ENCODE data around the genes ADAMTS8 and SNX19.

DNA sequence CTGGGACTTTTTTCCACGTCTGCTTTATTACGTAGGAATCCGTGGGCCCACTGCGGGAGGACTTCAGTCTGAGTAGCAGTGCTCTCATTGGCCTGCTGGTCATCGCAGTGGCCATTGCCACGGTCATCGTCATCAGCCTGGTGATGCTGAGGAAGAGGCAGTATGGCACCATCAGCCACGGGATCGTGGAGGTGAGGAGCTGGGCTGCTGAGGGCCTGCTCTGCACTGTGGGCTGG is 17.8 kb upstream of the ST14 start:
- PRO-cap: no peak

GRCh38 chr11:130159894-130160762 is 546 bp downstream of the ST14 start:
- PRO-cap: unidirectional peak, plus-strand start at chr11:130160044; bidirectional peak, plus-strand start at chr11:130160113, minus-strand start at chr11:130160184; unidirectional peak, minus-strand start at chr11:130160383; unidirectional peak, minus-strand start at chr11:130160516

GRCh38 chr11:130161220-130162047 is 1.9 kb downstream of the ST14 start:
- PRO-cap: no peak

GRCh38 chr11:130162507-130163243 is 3.1 kb downstream of the ST14 start:
- PRO-cap: no peak

GRCh38 chr11:130183563-130184457 is 24.2 kb downstream of the ST14 start:
- PRO-cap: no peak

- PRO-cap: no peak
These were observed 49.7 kb downstream of the ST14 start for GRCh38 chr11:130209225-130209774.

GRCh38 chr11:130229153-130230042 is 69.8 kb downstream of the ST14 start:
- PRO-cap: no peak

GRCh38 chr11:130427375-130428665 is at the start of gene ADAMTS8:
ADAMTS8 (minus strand) TSS chr11:130428609.
- PRO-cap: bidirectional peak, plus-strand start at chr11:130427729, minus-strand start at chr11:130427632; bidirectional peak, plus-strand start at chr11:130428321, minus-strand start at chr11:130428176; bidirectional peak, plus-strand start at chr11:130428343, minus-strand start at chr11:130428379

- PRO-cap: no peak
These were observed 6.0 kb upstream of the ADAMTS8 start for GRCh38 chr11:130434387-130434781.

- PRO-cap: no peak
These were observed 2.8 kb downstream of the ADAMTS15 start for GRCh38 chr11:130451030-130451793.

DNA sequence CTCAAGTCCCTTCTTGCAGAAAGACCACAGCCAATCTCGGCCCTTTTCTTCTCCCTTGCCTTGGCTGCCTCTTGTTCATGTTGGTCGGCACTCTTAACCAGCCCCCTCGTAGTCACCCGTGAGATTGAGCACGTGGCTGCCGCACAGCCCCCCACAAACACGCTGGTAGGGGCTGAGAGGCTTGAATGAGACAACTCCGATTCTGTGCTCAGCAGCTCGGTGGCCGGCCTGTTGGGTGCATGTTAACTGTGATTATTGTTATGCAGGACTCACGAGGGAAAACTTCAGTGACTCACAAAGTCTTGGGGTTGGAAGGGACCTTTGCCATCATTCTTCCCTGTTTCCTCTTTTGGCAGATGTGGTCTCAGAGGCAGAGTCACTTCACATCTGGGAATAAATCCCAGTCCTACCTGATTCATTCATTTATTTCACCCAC is 75.1 kb downstream of the ADAMTS15 start:
- PRO-cap: no peak

DNA sequence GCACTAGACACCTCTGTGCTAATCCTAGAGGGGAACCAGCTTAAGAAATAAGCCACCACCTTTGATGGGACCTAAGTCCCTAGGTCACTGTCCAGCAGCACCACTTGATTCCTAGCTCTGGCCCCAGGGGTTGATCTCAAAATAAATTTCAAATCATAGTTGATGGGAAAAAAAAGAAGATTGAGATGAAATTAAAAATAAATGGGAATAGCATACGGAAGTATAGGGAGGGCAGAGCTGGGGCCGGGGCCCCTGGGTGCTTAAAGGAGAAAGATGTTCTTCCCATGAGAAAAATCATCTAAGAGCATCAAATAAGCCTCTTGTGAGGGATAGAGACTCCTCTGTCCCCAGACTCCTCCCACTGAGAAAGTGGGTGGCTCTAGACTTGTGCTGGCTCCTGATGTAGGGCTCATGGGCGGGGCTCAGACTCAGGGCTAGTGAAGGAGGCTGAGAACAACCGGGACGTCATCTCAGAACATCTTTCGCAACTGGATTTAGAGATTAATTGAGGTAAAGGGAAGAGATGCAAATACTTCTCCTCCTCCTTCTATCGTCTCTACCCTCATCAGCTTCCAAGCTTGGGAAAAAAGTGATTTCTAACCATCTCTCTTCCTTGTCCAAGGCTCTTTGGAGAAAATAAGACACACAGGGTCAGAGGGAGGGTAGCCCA is 160.5 kb downstream of the ADAMTS15 start:
- PRO-cap: no peak

DNA sequence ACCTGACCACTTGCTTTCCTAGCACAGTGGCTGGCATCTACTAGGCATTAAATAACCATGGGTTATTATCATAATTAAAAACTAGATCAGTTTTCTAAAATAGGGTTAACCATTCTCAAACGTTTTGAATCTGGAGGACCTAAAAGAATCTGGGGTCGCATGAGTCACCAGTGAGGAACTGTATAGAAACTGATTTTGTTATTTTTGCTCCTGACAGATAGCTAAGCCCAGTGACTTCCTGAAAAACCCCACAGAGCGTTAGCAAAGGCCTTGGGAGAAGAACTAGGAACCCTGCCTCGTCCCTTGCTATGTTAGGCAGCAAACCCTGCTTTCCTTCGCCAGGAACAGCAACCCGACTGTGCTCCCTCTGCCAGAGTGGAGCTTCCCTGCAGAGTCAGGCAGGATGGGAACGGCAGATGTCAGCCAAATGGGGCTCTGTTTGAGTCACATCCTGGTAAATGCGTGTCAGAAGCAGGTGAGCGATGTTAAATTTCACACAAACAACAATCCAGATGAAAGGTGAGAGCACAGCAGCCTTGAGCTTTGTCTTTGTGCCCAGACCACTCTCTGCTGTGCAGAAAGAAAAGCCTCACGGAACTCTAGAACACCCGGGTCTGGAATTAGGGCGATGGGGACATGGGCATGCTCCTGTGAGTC is 186.5 kb downstream of the ADAMTS15 start:
- PRO-cap: unidirectional peak, minus-strand start at position 377 of the sequence

DNA sequence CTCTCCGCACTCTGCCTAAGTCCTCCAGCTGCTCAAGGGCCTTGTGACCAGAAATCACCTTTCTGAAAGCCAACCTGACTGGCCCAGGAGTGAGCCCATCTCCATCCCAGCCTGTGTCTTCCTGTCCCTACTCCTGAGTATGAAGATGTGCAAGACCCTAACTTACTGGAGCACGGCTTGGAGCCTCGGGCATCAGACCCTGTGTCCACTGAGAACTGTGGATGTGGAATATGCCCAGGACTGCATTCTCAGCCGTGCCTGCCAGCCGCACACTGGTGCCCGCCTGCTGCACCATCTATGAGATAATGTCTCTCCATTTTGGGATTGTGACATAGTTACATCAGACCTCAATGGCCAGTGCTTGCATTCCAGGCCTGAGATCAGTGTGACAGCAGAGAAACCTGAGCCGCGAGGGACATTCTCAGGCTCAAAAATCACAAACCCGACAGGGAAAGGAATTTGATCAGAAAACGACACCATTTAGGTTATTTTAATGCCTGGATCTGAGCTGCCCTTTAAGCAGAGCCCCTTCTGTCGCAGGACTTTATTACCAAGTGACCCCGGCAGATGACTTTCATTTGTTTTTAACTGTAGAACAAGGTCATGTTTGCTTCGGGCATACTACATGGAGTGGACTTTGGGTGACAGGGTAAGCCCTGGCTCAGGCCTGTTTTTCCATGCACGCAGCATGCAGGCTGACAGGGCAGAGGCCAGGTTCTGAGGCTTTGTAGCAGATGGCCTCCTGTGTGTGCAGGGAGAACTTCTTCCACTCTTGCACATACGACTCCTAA is 50.8 kb downstream of the SNX19 start:
- PRO-cap: no peak

- PRO-cap: no peak
These were observed 6.3 kb downstream of the SNX19 start for GRCh38 chr11:130909781-130910574.

DNA sequence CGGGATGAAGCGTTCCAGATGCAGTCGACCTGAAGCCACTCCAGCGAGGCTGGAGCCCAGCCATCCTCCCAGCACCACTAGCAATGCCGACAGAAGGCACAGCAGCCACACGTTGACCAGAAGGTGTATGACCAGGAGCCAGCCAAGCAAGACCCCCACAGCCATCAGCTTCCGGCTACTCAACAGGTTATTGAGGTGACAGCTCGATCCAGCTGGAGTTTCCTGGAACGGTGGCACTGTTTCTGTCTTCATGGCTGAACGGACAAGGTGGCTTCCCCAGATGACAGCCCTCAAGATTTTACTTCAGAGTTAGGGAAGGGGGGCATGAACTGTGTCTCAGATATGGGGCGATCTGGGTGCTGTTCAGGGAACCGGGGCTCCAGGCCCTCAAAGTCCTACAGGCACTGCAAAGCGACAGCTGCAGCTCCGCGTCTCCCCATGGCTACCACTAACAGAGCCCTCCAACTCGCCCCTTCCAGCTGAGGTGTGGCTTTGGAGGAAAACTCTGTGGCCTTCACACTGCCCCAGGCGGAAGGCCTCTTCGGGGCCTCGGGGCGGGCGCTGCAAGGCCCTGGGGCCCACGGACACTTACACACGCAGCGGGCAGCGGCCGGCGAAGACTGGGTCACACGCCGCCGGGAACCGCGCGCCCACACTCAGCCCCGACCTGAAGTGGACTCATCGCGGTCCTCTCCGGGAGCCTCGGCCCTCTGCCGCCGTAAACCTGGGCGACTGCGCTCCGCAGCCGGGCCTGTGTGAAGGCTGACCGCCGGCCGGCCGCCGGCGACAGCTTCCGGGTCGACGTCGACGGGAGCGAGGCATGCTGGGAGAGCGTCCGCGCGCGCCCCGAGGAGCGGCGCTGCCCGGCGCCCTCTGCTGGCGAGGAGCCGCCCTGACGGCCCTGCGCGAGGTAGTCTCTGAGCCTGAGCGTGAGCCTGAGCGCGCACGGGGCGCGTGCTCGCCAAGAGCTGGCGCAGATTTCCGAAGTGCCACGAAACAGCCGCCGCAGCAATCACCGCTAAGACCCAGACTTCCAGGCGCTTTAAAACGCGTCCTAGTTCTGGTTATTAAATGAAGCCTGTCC is at the start of gene SNX19:
Gene SNX19 (minus strand): TSS at position 792 of the 1,084 bp plus-strand sequence.
- PRO-cap: bidirectional peak, plus-strand start at position 974 of the sequence, minus-strand start at position 725 of the sequence

- PRO-cap: no peak
These were observed 272.5 kb downstream of the NTM start for GRCh38 chr11:131642900-131643322.

DNA sequence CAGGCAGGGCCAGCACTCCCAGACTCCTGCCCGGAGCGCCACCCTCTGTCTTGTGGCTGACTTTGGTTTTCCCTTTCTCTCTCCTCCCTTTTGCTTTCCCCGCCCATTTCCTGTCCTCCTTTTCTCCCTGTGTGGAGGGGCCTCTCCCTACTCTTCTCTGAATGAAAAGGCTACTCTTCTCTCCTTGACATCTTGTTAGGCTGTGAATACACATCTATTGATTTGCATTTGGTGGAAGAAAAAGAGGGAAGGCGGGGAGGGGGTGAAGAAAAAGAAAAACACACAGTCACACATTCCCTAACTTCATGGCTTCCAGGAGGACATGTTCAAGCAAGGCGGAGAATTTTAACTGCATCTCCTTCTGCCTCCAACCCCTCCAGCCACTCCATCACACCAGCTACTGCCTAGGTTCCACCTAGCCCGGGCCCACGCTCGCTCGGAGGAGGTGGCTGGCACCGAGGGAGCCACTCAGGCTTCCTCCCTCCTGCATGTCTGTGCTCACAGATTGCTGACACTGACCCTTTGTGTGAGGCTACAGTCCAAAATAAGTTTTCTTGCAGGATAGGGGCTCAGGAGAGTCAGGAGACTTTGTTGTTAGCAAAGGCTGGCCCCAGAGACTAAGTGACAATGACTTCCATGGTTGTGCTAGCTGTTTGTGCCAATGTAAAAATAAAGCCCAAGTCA is 9.3 kb upstream of the OPCML start:
- PRO-cap: bidirectional peak, plus-strand start at position 111 of the sequence, minus-strand start at position 54 of the sequence

DNA sequence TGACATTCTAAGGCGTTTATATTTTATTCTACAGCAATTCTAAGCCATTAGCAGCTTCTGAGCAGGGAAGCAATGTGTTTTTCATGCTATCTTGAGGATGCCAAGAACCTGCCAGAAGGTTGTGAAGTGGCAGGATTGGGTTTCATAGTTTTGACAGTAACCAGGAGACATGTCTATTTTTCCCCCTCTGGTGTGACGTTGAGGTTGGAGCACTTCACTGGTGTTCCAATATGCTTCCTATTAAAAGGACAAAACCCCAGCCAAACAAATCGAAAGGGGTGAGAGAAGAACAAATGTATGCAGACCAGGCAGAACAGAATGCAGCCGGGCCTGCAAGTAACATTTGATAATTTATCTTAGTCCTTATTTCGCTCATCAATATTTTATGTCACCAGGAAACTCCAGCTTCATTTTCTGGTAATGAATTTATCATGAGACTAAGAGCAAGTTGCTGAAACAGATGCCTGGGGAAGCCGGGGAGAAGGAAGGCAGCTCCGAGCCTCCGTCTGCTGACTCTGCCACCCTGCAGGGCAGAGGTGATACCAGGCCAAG is 148.0 kb downstream of the SPATA19 start:
- PRO-cap: no peak

DNA sequence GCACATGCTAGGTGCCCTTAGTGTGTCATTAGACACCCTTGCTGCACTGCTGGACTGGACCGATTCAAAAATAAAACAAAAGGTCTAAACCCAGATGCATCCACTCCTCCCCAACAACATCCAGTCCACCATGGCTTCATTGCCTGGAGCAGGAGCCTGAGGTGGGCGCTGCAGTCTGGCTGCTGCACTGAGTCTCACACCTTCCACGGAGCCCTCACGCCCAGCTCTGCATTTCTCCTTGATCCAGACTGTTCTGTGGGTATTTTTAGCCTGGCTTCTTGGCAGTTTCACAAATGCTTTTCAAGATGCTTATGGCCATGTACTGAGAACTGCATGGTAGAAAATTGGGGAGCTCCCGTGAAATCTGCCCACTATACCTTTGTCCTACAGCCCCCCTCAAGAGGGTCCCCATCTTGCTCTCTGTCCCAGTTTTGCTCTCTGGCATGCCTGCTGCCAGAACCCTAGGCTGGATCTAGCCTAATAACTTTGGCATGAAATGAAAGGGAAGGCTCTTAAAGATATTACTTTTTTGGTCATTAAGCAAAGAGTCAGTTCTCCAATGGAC is 53.3 kb upstream of the JAM3 start:
- PRO-cap: no peak

Measured in H9 (cell line).